ENCODE results near the genes HECW2, MOB4 and PLCL1.

DNA sequence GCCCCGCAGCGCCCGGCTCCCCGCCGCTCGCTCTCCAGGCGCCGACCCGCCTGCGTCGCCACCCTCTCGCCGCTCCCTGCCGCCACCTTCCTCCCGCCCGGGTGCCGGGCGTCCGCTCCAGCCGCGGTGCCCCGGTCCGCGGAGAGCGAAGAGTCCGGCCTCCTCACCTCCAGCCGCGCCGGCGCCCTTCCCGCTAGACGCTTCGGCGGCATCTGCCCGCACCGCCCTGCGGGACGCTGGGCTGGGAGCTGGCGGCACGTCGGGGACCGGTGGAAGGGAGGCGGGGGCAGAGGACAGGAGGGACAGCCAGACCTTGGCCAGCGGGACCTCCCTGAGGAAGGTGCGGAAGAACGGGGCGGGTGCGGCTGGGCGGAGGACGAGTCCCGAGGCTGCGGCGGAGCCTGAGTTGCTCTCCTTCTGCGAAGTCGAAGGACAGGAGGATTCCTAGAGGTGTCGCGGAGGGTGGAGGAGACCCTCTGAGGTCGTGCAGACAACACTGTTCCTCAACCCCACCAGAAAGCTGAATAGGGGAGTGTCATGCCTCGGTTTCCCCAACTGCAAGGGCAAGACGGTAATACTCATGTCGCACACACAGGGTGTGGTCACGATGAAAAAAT is at the start of gene HECW2:
Gene HECW2, minus strand, starts transcription at position 214 of the 617 bp plus-strand sequence.
- RRBS: 2% methylated on average over 19 of the region's 62 CpGs

DNA sequence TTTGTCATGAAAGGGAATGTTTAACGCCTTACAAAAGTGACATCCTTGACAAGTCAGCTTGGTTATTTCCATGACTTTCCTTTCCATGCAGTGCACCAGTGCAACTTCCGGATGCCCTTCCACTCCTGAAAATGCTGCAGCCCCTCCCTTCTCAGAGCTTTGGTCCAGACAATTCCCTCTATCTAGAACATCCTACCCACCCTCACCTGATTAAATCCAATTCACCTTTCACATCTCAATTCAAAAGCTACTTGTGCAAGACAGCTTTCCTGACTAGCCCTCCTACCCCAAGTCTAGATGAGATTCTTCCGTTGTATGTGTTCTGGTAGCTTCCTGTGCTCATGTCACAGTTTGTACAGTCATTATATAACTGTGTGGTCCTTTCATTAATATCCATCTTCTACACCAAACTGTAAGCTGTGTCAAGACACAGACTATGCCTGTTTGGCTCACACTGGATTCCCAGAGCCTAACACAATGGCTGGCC is 72.8 kb downstream of the ANKRD44 start:
- RRBS: no CpG with 5 or more reads among the region's 3 CpGs

DNA sequence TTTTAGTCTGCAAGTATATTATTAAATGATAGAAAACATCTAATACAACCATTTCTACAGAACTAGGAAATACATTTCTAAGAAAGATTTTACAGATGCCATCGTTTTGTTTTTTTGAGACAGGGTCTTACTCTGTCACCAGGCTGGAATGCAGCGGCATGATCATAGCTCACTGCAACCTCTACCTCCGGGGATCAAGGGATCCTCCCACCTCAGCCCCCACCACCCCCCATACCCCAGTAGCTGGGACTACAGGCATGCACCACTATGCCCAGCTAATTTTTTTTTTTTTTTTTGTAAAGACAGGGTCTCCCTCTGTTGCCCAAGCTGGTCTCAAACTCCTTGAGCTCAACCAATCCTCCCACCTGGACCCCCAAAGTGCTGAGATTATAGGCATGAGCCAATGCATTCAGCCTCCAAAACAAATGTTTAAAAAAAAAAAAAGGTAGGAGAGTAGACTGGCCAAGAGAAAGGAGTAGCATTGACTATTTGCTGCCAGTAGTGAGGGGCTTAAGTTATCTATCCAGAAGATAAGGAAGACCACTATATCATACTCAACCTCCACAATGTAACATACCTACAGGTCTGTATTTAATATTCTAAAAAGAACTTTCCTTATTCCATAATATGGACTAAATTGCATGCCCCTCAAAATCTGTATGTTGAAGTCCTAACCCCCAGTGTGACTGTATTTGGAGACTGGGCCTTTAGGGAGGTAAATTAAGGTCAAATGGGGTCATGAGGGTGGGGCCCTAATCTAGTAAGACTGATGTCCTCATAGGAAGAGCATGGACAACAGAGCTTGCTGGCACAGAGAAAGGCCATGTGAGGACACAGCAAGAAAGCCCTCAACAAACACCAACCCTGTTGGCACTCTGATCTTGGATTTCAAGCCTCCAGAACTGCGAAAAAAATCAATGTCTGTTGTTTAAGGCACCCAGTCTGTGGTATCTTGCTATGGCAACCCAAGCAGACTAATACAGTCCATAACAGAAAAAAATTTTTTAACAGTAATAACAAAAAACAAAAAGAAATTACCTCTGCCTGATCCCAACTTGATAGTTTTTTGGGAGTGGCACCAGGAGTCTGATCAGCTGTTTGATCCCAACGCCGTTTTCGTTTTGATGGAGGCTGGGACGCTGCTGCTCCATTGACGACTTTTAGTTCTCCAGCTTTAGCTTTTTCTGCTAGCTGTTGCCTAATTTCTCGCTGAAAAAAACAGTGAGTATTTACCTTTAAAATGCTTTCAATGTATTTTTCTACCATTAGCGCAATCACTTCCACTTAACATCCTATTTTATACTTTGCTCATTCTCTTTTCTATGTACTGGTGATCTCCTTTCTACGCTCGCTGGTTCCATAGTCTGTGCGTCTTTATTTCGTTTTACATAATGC is 18.6 kb downstream of the SF3B1 start:
- RRBS: no CpG with 5 or more reads among the region's 15 CpGs

DNA sequence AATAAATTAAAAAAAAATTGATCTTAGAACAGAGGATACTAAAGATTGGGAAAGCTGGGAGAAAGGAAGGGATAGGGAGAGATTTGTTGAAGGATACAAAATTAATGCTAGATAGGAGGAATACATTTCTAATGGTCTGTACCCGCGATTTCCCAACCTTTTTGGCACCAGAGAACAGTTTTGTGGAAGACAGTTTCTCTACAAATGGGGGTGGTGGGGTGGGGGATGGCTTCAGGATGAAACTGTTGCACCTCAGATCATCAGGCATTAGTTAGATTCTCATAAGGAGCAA is 3.4 kb downstream of the COQ10B start:
- RRBS: no CpG with 5 or more reads among the region's 2 CpGs

- RRBS: no CpG with 5 or more reads among the region's 14 CpGs
These were observed 10.7 kb downstream of the HSPD1 start for GRCh38 chr2:197488635-197489547.

DNA sequence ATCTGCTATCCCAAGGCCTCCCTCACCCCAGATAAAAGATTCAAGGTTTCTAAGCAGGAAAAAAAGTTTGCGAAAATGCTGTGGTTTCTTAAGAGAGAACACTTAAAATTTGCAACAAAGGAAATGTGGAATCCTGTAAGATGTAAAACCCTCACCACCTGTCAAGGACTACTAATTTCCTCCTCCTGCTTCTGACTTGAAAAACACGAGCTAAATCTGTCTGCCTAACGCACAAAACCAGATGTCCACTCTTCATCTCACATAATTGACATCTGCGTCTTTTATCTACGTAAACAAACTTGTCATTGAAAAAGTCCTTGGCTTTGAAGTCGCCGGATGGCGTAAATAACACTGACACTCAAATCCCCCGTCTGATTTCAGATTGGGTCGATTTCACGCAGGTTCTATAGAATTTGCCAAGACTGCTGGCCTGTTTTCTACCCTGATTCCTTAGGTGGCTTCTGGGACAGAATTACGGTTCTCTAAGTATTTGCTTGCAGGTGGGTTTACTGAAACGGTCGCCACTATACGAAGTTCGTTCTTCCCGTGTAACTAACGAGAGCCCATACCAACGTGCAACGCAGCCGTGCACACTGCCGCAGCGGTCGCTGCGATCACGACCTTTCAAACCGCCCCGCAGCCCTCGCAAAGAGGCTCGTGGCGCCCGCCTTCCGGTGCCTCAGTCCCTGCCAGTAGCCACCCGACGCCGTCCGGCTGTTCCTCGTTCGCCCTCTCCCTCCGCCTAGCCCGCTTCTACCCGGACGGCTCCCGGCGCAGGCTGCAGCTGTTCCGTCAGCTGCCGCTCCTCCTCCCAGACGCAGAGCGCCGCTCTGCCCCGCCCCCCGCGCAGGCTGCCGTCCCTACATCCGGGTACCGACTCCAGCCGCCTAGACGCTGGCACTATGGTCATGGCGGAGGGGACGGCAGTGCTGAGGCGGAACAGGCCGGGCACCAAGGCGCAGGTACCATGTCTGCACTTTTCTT is at the start of gene MOB4:
Gene MOB4, plus strand, starts transcription at position 882 of the 984 bp plus-strand sequence.
- RRBS: 2% methylated on average over 27 of the region's 63 CpGs

DNA sequence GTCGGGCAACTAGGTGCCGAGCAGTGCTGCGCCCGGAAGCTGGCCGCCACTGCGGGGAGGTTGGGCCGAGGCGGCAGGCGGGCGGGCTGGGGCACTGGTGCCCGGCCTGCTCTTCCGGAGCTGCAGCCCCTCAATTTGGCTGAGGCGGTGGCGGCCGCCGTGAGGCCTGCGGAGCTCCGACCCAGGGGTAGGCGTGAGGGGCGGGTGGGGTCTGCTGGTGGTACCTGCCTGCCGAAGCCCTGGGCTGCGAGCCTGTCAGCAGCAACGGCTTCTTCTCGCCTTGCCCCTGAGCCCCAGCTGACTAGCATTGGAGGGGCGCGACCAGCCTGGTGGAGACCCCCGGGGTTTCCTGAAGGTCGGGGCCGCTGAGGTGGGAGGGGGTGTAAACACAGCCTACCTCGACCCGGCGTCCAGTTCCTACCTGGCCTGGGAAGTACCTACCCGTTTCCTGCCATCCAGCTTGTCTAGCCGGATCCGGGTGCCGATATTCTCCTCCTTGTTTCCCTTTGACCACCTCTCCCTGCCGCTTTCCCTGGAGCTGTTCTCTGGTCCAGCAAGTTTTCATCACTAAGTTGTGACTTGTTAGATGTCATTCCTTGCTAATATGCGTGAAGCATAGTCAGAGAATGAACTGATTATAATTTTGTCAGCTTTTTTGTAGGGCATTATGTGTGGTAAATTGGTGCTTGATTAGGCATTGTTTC is 455 bp downstream of the MOB4 start:
- RRBS: 2% methylated on average over 19 of the region's 38 CpGs

DNA sequence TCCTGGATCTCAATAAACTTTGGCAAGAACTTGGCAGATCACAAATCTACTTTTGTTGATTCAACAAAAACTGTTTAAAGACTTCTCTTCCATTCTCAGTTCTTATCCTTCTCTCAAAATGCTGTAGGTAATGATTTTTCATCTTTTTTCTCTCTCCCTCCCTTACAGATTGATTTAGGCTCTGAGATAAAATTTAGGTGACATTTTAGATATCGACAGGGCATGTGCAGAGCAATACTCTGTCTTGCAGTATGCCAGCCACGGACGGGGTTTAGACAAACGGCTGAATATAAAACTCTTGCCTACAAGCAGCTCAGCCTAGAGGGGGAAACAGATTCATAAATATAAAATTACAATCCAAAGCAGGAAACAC is 453 bp upstream of the MARS2 start:
- RRBS: no CpG with 5 or more reads among the region's 4 CpGs

GRCh38 chr2:197804547-197805277 is at the start of gene PLCL1:
PLCL1 (plus strand) TSS chr2:197804593.
- RRBS: 83% methylated on average over 20 of the region's 91 CpGs

DNA sequence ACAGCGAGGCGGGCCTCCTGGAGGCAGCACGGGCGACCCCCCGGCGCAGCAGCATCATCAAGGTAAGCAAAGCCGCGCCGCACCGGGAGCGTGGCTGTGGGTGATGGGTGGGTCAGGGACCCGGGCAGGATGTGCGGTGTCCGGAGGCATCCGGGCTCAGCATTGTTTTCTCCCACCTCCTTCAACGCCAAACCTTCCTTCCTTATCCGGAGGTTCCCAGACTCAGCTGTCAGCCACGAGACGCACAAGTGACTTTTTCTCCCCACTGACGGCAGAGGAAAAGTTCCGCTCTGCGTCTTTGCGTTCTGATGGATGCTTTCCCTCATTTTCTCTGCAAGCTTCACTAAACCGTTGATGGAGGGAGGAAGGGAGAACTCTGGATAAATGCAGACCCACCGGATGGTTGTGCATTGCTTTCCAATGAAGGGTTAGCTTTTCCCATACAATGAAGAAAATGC is 914 bp downstream of the PLCL1 start:
- RRBS: 92% methylated on average over 12 of the region's 25 CpGs

GRCh38 chr2:197809926-197810437 is 5.6 kb downstream of the PLCL1 start:
- RRBS: no CpG with 5 or more reads among the region's 4 CpGs

GRCh38 chr2:197837865-197838345 is 33.5 kb downstream of the PLCL1 start:
- RRBS: no CpG with 5 or more reads among the region's 6 CpGs

- RRBS: no CpG with 5 or more reads among the region's 2 CpGs
These were observed 686.4 kb downstream of the PLCL1 start for GRCh38 chr2:198490679-198491279.

GRCh38 chr2:198778006-198778321 is 679.8 kb downstream of the SATB2 start:
- RRBS: no CpG with 5 or more reads among the region's 4 CpGs

DNA sequence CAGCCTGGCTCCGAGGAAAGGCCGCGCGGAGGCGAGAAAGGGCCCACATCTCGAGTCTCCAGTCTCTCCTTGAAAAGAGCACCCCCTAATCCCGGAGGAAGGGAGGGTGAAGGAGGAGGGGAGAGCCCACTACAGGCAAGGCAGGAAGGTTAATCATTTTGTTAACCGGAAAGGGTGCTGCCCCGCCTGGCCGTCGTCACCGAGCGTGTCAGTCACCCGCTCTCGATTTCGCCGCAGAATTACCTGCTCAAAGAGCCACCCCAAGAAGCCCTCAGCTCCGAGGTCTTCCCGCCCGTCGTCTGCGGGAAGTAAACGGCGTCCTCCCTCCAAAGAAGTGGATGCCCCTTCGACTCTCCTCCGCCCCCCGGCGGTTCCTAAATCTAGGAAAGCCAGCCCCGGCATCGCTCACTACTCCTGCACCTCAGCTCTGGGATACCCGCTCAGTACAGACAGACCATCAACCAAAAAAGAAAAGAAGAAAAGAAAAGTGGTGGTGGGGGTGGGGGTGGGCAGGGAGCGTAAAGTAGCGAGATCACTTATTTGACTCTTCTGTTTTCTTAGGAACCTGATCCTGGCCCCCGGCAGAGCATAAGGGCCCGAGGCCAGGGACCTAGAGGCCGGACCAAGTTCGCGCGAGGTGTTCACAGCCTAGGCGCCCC is 11.4 kb upstream of the SATB2 start:
- RRBS: 97% methylated on average over 12 of the region's 40 CpGs

- RRBS: no CpG with 5 or more reads among the region's 4 CpGs
These were observed 106.5 kb upstream of the SPATS2L start for GRCh38 chr2:200199874-200200434.

GRCh38 chr2:200380041-200380617 is 73.6 kb downstream of the SPATS2L start:
- RRBS: no CpG with 5 or more reads among the region's 9 CpGs

DNA sequence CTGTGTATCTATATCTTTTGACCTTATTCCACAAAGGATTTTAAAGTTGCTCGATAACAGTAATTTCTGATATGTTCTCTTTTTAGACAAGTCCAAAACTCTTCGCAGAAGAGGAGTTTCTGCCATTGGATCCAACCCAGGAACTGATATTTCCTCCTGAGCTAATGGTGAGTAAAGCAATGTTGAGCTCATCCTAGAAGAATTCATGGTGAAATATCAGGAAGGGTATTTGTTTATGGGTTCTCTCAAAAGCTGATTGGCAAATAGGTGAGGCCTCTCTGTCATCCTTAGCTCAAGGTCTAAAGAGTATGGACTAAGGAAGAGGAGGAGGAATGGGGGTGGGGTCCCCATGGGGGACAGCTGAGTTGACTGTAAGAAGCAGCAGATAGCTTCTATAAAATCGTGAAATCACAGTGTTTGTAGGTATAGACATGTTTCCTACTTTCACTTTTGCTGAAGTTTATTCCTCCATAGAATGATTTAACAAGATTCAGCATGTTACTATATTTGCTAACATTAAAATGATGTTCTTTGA is 18.2 kb downstream of the AOX1 start:
- RRBS: no CpG with 5 or more reads among the region's 3 CpGs

DNA sequence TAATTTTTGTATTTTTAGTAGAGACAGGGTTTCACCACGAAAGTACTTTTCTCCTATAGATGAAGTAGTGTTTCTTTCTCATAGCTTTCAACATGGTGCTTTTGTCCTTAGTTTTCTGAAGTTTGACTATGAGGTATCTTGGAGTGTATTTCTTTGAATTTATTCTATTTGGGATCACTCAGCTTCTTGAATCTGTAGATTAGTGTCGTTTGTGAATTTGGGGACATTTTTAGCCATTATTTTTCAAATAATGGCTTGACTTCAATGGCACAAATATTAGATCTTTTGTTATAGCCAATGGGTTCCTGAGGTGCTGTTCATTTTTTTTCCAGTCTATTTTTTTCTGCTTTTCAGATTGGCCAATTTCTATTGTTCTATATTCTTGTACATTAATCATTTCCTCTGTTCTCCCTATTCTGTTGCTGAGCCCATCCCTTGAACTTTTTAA is 47.3 kb downstream of the AOX1 start:
- RRBS: no CpG with 5 or more reads among the region's 2 CpGs

DNA sequence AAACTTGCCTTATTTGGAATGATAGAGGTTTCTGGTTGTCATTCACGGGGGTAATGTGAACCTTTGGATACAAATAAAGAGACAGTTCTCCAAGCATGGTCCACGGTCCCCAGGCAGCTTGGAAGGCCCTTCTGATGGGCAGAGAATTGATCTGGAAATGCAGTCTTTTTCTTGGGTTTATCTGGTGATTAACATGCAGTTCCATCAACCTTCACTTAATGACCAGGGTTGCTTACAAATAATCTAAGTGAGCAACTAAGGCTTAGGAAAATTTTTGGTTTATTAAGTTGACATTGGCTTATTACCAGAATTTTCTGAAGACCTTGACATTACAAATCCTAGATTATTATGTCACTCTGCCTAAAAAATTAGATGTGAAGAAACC is 69.8 kb downstream of the AOX1 start:
- RRBS: no CpG with 5 or more reads among the region's 2 CpGs

Measured in HCT116 (cell line).